Endodermal cell (in vitro differentiated cells): ENCODE results near the gene ADNP2.

GRCh38 chr18:79947857-79948640 lies 3.4 kb downstream of the SLC66A2 start:
- PRO-cap: no peak

- PRO-cap: unidirectional peak, plus-strand start at chr18:80109031; bidirectional peak, plus-strand start at chr18:80109308, minus-strand start at chr18:80109142; bidirectional peak, plus-strand start at chr18:80109413, minus-strand start at chr18:80109485; unidirectional peak, minus-strand start at chr18:80109518
Measured at GRCh38 chr18:80108958-80109536, at the start of gene ADNP2. Gene ADNP2, plus strand, starts transcription at chr18:80109262.

GRCh38 chr18:80262384-80262867 lies 15.1 kb upstream of the PARD6G start:
- PRO-cap: no peak